Right cardiac atrium (tissue), 1 donor: ENCODE measurements around a stretch of chr2.

DNA sequence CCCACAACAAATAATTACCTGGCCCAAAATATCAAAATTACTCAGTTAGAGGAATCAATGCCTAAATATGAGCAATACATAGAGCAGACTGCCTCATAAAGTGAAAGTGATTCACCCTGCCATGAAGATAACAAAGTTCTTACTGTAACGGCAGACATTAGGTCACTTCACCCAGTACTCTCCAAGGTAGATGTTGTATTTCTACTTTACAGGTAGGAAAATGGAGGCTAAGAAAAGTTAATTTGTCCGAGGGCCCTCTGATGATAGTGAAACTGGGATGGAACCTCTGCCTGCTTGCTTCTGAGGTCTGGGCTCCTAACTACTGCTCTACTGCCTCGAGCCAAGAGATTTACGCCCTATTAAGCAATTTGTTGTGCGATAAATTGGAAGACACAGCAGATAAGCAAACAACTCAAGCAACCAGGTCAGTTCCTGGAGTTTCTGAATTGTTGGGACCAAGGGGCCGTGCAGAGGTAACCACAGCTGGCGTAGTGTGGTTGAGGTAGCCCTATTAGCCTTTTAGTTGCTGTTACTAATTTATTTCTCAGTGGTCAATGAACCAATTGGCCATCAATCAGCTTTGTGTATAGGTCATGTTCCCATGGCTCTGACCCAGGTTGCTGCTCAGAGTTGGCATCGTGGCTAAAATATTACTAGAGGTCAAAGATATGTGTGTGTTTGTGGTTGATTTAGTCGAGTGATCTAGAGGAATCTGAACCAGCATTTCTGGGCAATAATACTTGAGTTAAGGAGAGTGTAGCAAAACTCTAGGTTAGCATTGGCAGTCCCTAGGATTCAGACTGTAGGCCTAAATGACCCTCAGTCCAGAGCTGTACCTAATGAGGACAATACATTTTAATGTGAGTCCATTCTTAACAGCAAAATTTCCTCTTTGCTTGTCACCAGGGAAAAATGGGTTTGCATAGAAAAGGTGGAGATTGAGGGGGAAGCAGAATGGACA lies 5.0 kb downstream of the DHRS9 start:
- PRO-cap: no peak

- PRO-cap: no peak
Measured at GRCh38 chr2:169683584-169684127, 10.5 kb downstream of the CFAP210 start.

GRCh38 chr2:169739834-169740258 lies 6.2 kb downstream of the KLHL23 start:
- PRO-cap: no peak

DNA sequence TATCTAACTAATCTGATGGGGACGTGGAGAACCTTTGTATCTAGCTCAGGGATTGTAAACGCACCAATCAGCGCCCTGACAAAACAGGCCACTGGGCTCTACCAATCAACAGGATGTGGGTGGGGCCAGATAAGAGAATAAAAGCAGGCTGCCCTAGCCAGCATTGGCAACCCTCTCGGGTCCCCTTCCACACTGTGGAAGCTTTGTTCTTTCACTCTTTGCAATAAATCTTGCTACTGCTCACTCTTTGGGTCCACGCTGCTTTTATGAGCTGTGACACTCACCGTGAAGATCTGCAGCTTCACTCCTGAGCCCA lies 15.0 kb downstream of the UBR3 start:
- PRO-cap: no peak

DNA sequence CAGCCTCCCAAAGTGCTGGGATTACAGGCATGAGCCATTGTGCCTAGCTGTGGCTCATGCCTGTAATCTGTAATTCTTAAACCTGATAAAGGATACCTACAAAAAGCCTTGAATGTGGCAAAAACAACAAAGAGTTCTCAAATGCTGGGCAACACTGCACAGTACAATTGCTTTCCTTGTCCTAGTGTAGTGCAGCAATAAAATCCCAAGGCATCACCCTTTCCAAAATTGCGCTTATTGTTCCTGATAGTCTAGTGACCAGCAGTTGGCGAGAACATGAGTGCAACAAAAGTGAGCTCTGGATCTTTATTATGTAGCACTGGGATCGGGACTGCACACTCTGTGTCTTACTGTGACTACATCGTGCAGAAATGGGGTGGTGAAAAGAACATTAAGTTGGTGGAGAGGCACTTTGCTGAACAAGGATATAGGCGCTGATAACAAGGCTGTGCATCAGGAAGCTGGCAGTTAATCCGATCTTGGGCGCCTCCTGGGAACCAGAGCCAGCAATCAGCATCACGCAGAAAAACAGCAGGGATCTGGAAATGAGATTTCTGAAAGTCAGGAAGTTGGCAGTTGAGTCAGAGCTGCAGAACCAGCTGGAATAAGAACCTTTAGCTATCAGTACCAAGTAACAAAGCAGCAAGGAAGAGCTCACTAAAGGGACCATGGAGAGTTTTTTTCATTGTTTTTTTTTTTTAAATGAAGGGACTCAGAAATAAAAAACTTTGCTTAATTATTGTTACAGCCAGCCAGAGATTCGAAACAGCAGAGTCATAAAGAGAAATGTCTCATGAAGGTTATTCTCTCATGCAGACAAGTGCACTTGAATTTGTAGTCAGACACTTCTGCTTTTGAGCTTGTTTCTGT lies 22.9 kb upstream of the MYO3B start:
- PRO-cap: no peak

DNA sequence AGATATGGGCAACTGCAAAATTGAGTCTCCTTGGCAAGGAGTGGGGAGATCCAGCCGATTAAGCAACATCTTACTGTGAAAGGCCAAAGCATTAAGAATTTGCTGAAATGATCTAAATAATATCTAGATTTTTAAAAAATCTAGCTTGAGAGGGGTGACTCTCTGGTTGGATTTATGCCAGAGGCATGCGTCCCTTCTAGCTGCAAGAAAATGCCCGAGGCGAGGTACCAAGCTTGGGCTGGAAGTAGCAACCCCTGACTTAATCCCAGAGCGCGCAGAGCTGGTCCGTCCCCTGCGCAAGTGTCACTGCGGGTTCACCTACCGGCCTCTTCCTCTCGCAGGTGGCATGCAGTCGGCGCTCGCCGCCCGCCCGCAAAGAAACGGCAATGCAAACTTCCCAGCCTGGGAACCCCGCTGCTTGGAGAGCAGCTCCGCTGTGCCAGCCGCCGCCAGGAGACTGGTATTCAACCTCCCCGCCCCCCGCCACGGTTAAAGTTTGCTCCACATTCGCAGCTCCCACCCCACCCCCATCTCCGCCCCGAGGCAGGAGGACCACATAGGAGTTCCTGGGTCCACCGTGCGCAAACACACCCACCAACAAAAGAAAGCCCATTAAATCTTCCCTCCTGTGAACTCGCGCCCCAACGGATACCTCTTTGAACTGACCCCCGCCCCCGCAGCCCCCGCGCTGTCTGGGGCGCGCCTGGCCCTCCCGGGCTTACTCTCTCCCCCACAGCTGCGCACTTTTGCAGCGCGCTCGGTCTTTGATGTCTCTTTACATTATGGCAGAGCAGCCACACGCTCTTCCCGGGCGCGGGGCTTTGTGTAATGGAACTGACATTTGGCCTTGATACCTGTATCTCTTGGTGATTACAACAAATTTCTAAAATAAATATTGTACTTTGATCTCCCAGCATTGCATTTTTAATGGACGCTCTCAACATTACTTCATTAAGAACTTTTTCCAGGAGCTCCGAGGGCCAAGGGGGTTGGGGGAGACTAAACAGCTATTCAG lies 3.3 kb upstream of the SP5 start:
- PRO-cap: no peak

GRCh38 chr2:170822757-170823979 lies 6.5 kb downstream of the GAD1 start:
- PRO-cap: no peak

DNA sequence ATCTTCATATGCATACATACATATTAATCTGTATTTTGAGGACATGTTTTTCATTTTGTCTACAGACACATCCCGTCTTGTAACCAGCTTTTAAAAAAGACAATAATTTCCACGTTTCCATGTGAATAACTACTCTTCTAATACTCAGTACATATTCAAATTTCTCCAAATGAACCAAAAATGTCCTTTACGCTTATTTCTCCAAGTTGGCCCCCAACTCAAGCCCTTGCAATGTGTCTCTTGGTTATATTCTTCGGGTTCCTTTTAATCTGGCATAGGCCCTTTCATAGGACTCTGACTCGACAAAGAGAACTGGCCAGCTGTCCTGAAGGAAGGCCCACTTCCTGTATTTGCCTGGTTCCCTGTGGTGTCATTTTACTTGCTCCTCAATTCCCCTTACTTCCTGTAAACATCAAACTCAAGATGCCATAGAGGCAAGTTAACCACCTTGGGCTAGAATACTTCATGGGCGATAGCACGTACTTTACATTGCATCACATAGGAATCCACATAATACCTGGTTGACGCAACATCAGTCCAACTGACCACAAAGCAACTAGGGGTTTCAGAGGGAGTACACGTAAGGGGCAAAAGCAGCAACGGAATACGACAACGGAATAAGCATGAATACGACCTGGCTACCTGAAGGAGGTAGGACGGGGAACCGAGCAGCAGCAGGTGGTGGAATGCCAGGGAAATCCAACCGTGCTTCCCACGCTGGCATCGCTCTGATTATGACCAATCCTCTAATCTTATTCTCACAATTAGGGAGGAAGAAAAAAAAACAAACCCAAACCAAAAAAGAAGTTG lies 938 bp upstream of the GORASP2 start:
- PRO-cap: no peak

DNA sequence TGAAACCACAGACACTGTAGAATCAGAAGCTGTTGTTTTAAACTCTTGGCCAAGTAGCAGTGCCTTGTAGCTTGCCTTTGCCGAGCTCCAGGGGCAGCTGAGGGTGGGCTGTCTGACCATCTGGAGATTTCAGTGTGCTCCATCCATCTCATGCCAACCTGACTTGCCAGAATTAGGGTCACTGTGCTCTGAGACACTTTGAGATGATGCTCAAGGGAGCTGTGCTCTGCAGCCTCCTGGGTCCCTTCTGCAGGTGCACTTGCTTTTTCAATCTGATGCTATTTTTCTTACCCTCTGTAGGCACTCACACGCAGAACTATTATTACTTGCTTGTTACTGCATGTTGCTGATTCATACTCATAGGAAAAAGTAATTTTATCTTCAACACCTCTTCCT lies 116.1 kb downstream of the METTL8 start:
- PRO-cap: no peak

DNA sequence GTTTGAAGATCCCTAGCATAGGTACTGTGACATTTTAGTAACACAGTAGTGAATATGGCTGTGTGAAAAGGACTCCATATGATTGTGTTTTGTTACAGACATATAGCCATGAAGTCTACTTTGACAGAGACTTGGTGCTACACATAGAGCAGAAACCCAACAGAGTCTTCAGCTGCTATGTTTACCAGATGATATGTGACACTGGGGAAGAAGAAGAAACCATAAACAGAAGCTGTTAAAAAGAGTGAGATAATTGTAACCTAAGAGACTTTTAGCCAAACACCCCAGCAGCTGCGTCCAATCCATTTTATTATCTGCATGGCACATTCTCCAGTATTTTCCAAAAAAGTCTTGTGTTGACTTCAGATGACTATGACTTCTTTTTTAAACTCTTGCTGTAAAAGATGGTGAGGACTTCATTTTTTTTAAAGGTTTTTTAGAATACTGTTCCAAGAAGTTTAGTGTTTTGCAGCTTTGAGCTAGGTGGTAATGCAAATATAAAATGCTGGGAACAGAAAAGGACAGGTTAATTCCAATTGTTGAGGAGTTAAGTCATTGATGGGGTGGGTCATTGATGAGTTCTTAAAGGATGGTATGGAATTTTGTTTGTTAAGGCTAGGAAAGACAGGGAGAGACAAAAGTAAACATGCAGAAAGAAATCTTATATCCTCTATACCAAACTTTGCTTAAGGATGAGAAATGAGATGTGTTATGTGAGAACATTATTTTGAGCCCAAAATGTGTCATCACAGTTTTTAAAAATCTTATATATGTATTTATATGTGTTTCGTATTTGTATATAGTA lies 41.2 kb upstream of the CYBRD1 start:
- PRO-cap: no peak

- PRO-cap: no peak
Measured at GRCh38 chr2:171534819-171535404, 12.6 kb downstream of the CYBRD1 start.

GRCh38 chr2:171547256-171547794 lies 25.1 kb downstream of the CYBRD1 start:
- PRO-cap: no peak

GRCh38 chr2:171556643-171557038 lies 34.4 kb downstream of the CYBRD1 start:
- PRO-cap: no peak

- PRO-cap: no peak
Measured at GRCh38 chr2:171864397-171864853, 29.6 kb downstream of the SLC25A12 start.

GRCh38 chr2:172086940-172087483 lies 1.7 kb downstream of the DLX1 start:
- PRO-cap: no peak

GRCh38 chr2:172087484-172088260 lies 2.4 kb downstream of the DLX1 start:
- PRO-cap: no peak

GRCh38 chr2:172397028-172397375 lies 30.4 kb upstream of the ITGA6 start:
- PRO-cap: no peak

DNA sequence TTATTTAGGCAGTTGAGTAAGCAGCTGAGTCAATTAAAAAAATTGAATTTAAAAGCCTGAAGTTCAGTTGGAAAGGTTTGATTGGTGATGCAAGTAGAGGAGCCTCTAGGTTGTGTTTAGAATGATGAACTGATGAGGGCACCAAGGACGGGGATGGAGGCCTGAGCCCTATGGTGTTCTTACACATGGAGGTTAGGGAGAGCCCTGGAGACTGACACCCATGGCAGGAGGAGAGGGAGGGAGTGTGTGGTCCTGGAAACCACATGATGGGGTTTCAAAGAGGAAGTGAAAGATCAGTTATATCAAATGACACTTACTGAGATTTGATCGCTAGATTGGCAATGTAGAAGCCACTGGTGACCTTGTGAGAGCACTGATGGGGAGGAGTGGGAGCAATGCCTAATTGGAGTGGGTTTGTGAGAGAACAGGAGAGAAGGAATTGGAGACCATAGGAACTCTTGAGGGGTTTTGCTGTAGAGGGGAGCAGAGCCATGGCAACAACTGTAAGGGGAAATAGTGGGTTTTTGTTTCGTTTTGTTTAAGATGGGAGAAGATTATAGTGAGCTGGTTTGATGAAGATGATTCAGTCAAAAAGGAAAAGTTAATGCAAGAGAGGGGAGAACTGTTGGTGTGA lies 10.3 kb downstream of the ITGA6 start:
- PRO-cap: no peak

DNA sequence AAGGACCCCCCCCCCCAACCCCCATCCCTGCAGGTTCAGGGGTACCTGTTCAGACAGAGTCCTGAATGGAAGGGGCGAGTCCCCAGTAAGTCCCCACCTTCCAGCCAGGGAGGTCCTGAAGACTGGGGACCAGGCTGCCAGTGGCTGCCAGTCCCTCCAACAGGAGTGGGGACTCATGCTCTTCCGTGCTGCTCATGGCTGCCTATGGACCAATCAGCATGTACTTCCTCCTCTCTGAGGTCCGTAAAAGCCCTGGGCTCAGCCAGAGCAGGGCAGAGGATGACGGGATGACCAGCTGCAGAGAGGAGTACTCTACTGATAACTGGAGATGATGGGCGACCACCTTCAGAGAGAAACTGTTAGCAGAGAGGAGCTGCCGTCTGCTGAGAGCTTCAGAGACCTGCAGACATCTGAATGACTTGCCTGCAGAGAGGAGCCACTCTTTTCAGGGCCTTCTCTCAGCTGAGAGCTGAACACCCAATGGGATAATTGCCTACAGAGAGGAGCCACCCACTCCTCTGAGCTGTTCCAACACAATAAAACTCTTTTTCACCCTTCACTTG lies 58.4 kb downstream of the PDK1 start:
- PRO-cap: no peak

GRCh38 chr2:173044018-173044535 lies 31.6 kb upstream of the MAP3K20 start:
- PRO-cap: no peak